ENCODE data around the genes GAGE12H, GAGE2A, GAGE1, DGKK, GSPT2 and XAGE2.

DNA sequence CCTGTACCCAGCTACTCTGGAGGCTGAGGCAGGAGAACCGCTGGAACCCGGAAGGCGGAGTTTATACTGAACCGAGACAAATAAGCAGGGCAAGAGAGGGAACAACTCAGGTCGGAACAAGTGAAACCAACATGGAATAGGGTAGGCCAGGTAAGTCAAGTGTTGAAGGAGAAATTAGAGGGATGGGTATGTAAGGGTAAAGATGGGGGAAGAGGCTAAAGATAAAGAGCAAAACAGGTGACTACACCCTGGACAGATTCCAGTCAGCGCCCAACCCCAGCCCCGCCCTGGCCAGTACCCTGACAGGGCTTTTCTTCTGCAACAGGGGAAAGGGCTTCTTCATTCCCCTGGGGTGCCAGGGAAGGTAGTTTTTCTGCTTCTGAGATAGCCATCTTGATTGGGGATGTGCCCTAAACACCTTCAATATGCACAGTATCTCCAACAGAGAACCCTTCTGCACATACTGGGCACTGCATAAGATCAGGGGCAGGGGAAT lies 1.1 kb upstream of the SLC35A2 start:
- RRBS = no CpG with 5 or more reads among the region's 7 CpGs

- RRBS = no CpG with 5 or more reads among the region's 7 CpGs
Observed at GRCh38 chrX:48927067-48928086, 8.6 kb upstream of the PIM2 start.

DNA sequence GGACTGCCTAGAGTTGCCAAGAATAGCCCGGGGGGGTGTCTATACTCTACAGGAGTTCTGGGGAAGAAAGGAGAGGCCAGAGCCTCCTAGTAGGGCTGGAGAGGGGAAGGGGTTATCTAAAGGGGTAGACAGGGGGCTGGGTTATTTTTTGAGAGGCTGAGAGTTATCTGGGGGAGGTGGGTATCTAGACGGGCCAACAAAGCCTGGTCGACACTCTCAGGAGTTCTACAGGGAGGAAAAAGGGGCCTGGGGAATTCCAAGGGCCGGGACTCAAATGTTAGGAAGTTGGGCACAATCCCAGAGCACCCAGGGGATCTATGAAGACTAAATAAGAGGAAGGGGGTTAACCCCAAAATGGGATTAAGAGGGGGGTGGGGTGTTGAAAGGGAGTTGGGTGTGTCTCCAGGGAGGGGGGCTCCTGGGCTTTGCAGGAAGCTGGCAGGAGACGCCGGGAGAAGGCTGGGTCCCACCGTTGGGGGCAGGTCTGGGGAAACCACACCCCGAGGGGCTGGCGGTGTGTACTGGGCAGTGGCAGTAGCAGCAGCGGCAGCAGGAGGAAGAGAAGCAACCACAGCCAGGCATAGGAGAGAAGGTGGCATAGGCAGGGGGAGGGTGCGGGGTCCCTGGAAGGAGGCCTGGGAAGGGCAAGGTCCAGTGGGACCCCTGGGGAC lies 537 bp downstream of the KCND1 start:
- RRBS = no CpG with 5 or more reads among the region's 11 CpGs

DNA sequence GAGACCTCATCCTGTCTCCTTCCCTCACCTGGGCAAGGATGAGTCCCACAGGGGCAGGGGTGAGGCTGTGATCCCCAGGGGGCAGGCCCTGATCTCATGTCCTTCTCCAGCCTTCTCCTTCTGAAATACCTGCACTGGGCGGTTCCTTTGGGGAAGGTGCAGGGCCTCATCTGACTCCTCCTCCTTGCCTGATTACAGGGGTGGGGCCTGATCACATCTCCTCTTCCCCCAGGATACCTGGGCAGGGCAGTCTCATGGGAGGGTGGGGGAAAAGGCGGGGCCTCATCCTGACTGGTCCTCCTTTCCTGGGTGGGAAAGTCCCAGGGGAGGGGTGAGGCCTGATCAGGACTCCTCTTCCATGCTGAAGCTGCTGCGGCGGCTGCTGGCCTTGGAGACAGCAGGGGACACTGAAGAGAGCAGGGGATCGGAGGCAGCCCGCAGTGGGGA lies 13.3 kb downstream of the TFE3 start:
- RRBS = no CpG with 5 or more reads among the region's 6 CpGs

- RRBS = 74% methylated on average over 6 of the region's 24 CpGs
Observed at GRCh38 chrX:49064389-49064902, 5.6 kb downstream of the CCDC120 start.

GRCh38 chrX:49175535-49176281 lies 4.0 kb downstream of the PLP2 start:
- RRBS = 79% methylated on average over 11 of the region's 43 CpGs

DNA sequence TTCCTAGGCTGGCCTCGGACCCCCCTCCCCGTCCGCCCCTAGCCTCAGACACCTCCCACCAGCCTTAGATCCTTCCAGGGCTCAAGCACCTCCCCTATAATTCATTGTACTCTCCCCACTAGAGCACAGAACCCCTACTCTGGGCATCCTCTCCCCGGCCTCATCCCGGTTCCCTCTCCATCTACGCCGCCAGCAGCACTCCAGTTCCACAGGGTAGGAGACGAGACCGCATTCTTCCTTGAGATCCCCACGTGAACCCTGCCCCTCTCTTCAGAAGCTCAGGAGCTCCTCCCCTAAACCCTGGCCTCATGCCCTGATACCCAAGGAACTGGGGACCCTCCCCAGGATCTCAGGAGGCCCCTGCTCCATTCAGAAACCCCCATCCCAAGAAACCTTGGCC lies 1.2 kb downstream of the PRICKLE3 start:
- RRBS = no CpG with 5 or more reads among the region's 10 CpGs

DNA sequence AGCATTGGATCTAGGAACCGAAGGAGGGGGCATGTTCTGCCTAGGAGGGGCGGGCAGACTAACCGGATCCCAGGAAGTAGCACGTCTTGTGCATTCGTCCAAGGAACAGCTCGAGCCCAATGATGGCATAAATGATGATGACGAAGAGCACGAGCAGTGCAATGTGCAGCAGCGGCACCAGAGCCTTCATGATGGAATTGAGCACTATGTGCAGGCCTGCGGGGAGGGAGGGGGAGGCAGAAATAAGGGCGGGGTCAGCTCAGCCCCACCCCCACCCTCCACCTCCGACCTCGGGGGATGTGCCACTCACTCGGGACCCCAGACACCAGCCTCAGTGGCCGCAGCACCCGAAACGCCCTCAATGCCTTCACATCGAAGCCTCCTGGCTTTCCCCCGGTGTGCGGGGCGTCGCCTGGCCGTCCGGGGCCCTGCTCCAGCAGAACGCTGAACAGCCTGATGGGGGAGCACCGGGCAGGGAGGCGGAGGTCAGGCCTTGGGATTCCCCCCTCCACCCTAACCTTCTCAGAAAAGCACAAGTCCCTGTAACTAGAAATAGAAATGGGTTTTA lies 2.9 kb downstream of the CACNA1F start:
- RRBS = 31% methylated on average over 3 of the region's 27 CpGs

- RRBS = no CpG with 5 or more reads among the region's 34 CpGs
Observed at GRCh38 chrX:49268719-49269519, 674 bp upstream of the PPP1R3F start.

DNA sequence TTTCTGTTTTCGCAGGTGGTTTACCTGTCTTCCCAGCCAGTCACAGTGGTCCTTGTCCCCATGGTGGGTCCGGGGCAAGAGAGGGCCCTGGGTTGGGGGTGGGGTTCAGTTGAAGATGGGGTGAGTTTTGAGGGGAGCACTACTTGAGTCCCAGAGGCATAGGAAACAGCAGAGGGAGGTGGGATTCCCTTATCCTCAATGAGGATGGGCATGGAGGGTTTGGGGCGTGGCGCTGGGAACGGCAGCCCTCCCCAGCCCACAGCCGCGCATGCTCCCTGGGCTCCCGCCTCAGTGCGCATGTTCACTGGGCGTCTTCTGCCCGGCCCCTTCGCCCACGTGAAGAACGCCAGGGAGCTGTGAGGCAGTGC lies at the start of gene GAGE12H:
TSS of gene GAGE12H (plus strand) at position 311 of the 368 bp plus-strand sequence.
- RRBS = no CpG with 5 or more reads among the region's 14 CpGs

DNA sequence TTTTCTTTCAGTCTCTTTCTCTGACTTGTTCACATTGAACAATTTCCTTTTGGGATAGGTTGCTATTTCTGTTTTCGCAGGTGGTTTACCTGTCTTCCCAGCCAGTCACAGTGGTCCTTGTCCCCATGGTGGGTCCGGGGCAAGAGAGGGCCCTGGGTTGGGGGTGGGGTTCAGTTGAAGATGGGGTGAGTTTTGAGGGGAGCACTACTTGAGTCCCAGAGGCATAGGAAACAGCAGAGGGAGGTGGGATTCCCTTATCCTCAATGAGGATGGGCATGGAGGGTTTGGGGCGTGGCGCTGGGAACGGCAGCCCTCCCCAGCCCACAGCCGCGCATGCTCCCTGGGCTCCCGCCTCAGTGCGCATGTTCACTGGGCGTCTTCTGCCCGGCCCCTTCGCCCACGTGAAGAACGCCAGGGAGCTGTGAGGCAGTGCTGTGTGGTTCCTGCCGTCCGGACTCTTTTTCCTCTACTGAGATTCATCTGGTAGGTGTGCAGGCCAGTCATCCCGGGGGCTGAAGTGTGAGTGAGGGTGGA lies at the start of gene GAGE2A:
TSS of gene GAGE2A (plus strand) at position 376 of the 534 bp plus-strand sequence.
- RRBS = no CpG with 5 or more reads among the region's 17 CpGs

- RRBS = no CpG with 5 or more reads among the region's 27 CpGs
Observed at GRCh38 chrX:49598814-49599315, at the start of gene GAGE1. GAGE1 (plus strand) TSS chrX:49599020.

DNA sequence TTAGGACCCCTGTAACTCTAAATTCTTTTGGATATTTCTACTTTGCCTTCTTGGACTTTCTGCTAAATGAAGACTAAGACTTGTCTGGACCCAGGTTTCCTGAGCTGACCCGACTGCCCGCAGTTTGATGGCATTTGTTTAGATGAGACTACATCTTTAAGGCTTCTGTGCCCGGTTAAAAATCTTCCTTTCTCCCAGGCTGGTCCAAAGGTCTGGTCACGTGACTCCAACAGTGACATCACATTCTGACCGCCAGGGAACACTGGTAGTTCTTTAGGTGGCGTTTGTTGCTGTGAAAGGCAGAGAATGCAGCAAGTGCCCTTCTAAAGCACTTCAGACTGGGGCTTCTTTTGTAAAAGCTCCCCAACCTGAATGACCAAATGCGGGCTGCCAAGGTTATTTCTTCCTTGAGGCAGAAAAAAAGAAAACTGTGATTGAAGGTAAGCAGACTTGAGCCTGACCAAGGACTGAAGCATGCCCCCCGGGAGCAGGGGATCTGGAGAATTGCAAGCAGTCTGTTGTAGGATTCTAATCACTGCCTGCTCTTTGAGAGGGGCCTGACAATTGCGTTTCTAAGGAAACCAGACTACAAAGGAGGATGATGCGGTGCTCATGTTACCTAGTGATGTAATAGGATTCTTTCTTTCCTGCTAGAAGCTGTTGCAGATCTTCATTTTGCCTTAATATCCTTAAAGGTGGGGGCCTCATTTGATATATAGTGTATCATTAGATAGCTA lies 133.3 kb downstream of the AKAP4 start:
- RRBS = no CpG with 5 or more reads among the region's 10 CpGs

GRCh38 chrX:50431423-50431977 lies 39.1 kb downstream of the DGKK start:
- RRBS = no CpG with 5 or more reads among the region's 4 CpGs

GRCh38 chrX:50470752-50471339 lies at the start of gene DGKK:
DGKK (minus strand) TSS chrX:50470825.
- RRBS = no CpG with 5 or more reads among the region's 31 CpGs

- RRBS = no CpG with 5 or more reads among the region's 4 CpGs
Observed at GRCh38 chrX:50638270-50638738, 167.7 kb upstream of the DGKK start.

DNA sequence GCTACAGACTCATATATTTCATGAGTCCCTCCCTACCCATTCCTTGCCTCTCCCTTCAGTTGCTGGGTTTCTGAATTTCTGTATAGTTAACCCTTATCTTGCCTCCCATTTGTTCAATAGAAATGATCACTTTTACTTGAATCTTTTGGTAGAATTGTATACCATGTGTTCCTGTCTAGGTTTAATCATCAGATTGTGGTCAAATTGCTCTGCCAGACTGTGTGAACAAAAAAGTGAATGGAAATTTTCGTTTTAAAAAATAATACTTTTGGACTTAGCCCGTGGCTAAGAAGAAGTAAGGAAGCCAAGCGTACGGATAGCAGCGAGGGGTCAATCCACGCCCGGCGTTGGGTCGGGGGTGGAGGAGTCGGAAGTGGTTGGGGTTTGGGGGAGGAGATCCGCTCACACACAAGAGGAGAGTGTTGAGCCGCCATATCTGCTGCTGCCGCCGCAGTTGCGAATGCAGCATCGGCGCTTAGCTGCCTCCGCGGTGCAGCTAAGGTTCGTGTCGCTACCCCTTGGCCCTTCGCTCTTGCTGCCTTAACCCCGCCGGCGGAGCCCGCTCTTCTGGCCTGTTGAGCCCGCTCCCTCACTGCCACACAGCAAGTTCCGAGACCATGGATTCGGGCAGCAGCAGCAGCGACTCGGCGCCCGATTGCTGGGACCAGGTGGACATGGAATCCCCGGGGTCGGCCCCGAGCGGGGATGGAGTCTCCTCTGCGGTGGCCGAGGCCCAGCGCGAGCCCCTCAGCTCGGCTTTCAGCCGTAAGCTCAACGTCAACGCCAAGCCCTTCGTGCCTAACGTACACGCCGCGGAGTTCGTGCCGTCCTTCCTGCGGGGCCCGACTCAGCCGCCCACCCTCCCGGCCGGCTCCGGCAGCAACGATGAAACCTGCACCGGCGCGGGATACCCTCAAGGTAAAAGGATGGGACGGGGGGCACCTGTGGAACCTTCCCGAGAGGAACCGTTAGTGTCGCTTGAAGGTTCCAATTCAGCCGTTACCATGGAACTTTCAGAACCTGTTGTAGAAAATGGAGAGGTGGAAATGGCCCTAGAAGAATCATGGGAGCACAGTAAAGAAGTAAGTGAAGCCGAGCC lies at the start of gene GSPT2:
TSS of gene GSPT2 (plus strand) at position 433 of the 1,099 bp plus-strand sequence.
- RRBS = no CpG with 5 or more reads among the region's 68 CpGs

- RRBS = no CpG with 5 or more reads among the region's 3 CpGs
Observed at GRCh38 chrX:51850815-51851162, 42.6 kb upstream of the MAGED1 start.

DNA sequence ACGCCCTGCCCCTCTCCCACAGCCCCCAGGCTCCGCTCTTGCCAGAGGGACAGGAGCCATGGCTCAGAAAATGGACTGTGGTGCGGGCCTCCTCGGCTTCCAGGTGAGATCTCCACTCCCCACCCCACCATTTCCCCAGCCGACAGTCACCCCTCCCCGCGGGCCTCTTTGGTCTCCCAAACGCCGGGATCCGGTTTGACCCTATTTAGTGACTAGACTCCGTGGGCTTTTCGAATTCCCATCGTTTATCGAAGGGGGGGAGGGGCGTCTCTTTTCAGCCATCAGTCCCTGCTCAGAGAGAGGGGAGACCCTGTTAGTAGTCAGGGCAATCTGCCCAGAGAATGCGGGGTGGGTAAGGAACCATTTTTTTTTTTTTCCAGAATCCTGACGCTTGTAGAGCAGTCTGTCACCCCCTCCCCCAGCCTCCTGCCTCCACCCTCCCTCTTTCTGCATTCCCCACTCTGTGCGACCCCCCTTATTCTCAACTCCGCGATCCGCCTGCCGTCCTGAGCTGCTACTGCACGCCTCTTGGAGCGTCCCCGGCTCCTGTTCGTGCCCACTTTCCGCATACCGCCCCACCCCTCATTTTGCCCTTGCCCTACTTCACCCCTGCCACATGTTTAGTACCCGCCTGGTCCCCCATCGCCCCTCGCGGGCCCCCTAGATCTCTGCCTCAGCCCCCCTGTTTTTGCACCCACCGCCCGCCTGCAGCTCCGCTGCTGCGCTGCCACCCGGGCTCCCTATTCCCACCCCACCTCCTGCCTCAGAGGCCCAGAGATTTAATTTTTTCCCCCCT lies 1.0 kb downstream of the MAGED1 start:
- RRBS = no CpG with 5 or more reads among the region's 37 CpGs

- RRBS = no CpG with 5 or more reads among the region's 19 CpGs
Observed at GRCh38 chrX:52368850-52369291, at the start of gene XAGE2. XAGE2 (plus strand) TSS chrX:52369021.